ENCODE data around the gene ADAMTS2.

DNA sequence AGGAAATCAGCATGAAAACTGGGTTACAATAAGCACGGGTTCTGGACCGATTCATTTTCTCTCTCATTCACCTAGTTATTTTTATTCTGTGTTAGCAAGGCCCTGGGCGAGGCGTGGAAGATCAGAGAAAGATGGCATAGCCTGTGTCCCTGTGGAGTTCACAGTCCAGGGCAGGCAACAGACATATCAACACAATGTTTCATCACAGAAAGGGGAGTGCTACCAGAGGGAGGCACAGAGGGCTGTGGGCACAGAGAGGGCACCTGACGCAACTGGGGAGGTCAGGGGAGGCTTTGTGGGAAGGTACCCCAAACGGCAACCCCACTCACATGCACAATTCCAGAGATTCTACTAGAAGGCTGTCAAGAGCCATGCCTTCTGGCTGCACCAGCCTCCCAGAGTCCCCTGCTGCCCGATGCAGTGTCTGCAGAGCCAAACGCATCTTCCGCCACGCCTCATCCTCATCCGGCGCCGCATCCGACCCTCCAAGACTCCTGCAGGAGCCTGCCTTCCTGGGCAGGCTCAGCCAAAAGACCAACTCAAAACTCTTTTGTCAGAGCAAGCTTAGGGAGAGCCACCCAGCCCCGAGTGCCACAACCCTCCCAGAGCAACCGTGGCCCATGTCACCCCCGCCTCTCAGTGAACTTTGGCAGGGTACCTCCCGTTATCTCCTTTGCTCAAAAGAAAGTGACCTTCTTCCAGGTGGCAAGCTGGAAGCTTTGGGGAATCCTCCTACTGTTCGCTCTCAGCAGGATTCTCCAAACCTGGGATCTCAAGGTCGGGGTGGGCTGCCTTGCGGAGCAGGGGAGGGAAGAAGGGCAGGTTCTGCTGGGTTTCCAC is 1.3 kb downstream of the FAM193B start:
- RRBS: no CpG with 5 or more reads among the region's 21 CpGs

DNA sequence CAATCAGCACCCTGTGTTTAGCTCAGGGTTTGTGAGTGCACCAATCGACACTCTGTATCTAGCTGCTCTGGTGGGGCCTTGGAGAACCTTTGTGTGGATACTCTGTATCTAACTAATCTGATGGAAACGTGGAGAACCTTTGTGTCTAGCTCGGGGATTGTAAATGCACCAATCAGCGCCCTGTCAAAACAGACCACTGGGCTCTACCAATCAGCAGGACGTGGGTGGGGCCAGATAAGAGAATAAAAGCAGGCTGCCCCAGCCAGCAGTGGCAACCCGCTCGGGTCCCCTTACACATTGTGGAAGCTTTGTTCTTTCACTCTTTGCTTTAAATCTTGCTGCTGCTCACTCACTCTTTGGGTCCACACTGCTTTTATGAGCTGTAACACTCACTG is 89.1 kb downstream of the B4GALT7 start:
- RRBS: no CpG with 5 or more reads among the region's 7 CpGs

GRCh38 chr5:177875436-177875866 is 120.6 kb downstream of the PROP1 start:
- RRBS: no CpG with 5 or more reads among the region's 45 CpGs

DNA sequence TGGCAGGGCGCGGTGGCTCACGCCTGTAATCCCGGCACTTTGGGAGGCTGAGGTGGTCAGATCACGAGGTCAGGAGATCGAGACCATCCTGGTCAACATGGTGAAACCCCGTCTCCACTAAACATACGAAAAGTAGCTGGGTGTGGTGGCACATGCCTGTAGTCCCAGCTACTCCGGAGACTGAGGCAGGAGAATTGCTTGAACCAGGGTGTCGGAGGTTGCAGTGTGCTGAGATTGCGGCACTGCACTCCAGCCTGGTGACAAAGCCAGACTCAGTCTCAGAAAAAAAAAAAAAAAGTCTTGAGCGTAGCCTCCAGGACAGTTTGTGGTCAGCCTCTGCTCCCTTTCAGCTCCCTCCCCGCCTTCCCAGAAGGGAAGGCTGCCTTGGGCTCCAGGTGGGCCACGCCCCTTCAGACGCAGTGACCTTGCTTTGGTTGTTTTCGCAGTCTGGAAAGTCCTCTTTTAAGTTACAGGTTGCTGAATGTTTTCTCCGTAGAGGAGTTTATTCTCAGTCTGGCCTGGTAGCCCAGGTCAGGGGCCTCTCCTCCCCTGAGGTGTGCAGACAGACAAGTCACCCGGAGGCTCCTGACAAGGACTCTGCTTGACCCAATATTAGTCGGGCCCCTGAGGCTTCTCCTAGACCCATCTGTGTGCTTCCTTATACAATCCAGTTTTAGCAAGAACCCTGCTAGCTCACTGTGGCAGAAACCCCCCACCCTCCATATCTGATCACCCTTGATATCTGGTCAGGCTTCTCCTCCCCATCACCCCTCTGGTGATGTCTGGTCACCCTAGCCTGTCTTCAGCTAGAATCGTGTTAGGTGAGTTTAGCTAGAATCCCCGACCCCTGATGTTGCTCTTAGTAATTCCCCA is 31.7 kb upstream of the N4BP3 start:
- RRBS: no CpG with 5 or more reads among the region's 21 CpGs

GRCh38 chr5:178120853-178121408 is 7.6 kb downstream of the N4BP3 start:
- RRBS: 24% methylated on average over 4 of the region's 23 CpGs

- RRBS: 58% methylated on average over 7 of the region's 33 CpGs
These were observed 8.3 kb downstream of the N4BP3 start for GRCh38 chr5:178121469-178122112.

GRCh38 chr5:178126236-178127174 is 4.3 kb upstream of the RMND5B start:
- RRBS: no CpG with 5 or more reads among the region's 18 CpGs

DNA sequence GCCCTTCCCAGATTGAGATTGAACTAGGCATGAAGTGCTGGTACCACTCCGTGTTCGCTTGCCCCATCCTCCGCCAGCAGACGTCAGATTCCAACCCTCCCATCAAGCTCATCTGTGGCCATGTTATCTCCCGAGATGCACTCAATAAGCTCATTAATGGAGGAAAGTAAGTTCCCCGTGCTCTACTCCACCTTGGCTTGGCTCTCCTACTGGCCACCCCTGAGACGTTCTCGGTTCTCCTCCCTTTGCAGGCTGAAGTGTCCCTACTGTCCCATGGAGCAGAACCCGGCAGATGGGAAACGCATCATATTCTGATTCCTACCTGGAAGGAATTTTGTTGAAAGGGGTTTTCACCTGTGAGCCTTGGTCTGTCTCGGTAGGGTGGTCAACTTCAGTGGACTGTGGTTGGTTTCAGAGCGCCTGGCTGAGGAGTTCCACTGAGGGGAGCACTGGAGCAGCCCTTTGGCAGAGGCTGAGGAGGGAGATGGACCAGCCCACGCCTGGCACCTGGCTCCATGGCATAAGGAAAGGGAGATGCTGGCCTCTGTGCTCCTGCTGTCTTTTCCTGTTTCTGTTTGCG is 5.9 kb downstream of the NHP2 start:
- RRBS: no CpG with 5 or more reads among the region's 14 CpGs

DNA sequence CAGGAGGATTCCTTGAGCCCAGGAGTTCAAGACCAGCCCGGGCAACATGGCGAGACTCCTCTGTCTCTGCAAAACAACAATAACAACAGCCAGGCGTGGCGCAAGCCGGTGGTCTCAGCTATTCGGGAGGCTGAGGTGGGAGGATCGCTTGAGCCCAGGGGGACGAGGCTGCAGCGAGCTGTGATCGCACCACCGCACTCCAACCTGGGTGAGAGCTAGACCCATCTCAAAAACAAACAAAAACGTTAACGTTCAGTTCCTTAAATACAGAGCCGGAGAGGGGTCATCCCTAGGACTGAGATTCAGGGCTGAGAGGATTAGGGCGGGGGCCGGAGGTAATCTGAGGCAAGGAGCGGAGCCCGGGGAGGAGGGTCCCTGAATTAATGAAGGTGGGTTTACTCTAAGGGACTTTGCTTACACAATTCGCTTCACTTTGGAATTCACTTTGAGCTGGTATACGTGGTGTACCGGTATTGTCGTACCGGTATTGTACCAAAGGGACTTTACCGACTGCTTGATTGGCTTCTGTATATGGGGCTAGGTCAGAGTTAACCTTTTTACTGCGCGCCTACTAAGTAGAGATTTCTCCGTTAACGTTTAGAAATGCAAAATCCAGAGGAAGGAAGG is 715 bp downstream of the NHP2 start:
- RRBS: 38% methylated on average over 11 of the region's 28 CpGs

DNA sequence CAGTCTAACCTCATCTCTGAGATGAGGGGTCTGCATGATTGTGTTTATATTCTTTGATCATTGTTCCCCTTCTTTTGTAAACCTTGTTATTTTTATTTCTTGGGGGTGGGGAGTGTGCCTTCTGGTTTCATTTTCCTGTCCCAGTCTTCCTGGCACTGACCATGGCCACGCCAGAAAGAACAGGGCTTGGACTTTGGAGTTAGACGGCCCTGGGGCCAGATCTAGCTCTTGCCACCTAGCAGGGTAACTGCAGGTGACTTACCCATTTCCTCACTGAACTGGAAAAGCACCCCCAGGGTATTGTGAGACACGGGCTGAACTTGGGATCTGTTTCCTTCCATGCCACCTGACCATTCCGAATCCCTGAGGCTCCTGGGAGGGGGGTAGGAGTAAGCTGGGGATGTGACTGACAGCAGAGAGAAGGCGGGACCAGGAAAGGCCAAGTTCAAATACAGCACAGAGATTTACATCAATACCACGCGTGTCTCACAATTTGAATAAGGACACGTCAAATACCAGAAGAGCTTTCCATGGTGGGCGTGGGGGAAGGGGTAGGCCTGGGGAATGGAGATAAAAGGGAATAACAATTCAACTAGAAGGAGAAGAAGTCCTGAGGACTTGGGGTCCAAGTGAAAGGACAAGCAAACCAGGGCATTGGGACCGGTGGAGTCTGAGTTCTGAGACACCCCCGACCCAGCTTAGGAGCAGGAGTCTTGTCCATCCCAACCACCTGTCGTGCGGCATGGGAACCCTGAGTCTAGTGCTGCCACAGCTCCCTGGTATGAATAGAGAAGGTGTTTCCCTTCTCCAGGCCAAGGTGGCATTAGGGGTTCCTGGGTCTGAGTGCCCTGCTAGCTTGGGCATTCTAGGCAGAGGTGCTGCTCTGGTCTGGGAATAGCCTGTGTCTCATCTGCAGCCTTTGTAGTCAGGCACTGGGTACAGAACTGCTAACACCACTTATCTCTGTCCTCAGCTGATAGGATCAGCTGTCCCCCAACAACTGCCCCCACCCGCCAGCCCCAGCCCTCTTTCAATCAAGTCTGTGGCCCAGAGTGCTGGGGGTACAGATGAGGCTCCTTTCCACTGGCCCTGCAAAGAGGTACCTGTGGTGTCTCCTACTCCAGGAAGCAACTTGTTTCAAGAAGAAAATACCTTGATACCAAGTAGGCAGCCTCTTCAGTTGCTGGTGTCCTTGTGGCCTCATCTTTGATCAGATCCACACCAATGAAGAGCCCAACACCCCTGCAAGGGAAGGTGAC is 9.7 kb downstream of the HNRNPAB start:
- RRBS: no CpG with 5 or more reads among the region's 14 CpGs

- RRBS: no CpG with 5 or more reads among the region's 1 CpG
These were observed 11.9 kb downstream of the PHYKPL start for GRCh38 chr5:178220617-178221245.

DNA sequence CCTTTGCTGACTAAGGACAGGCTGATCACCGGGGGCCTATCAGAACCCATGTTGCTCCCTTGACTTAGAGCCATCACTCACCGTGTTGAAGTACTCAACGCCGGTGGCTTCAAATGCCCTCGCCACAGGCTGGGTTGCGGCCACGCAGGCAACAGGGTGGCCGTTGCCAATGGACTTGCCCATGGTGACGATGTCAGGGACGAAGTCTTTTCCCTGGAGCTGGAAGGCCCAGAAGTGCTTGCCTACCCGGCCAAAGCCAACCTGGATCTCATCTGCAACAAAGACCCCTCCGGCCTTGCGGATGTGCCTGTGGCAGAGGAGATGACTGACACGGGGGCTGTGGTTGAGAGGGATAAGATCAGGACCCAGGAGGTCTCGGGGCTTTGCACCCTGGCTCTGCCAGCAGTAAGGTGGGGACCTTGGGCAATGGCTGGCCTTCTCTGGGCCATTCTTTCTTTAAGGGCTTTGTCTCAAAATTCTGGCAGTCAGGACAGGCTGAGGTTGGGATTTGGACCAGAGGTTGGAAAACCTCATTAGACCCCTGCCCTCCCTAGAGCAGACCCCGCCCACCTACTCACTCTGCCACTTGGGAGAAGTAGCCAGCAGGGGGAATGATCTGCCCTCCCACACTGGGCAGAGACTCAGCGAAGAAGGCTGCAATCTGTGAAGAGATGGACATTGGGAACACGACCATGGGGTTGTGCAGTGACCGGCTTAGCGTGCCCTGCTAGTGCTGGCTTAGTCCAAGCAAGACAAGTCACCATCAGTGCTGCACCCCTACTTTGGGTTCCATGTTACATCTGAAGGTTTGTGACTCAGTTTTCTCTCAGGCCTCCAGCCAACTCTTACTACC is 10.1 kb downstream of the PHYKPL start:
- RRBS: 99% methylated on average over 4 of the region's 20 CpGs

DNA sequence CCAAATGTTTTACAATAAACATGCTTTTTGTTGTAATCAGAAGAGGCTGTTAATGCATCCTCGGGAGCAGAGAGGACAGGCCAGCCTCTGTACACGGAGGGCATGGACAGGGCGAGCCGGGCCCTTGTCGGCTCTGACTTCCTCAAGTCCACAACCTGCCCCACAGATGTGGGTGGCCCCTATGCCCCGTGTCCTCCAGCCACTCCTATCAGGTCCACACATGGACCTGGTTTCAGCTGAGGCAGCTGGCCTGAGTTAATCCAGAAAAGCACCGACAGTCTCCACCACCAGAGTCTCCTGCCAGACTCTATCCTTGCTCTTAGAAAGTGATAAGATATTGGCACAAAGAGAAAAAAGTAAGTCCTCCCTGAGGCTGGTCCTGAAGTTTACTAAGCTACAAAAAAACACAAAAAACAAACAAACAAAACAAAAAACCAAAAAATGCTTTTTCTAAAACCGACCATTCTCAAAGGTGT is 52.4 kb upstream of the PHYKPL start:
- RRBS: no CpG with 5 or more reads among the region's 8 CpGs

DNA sequence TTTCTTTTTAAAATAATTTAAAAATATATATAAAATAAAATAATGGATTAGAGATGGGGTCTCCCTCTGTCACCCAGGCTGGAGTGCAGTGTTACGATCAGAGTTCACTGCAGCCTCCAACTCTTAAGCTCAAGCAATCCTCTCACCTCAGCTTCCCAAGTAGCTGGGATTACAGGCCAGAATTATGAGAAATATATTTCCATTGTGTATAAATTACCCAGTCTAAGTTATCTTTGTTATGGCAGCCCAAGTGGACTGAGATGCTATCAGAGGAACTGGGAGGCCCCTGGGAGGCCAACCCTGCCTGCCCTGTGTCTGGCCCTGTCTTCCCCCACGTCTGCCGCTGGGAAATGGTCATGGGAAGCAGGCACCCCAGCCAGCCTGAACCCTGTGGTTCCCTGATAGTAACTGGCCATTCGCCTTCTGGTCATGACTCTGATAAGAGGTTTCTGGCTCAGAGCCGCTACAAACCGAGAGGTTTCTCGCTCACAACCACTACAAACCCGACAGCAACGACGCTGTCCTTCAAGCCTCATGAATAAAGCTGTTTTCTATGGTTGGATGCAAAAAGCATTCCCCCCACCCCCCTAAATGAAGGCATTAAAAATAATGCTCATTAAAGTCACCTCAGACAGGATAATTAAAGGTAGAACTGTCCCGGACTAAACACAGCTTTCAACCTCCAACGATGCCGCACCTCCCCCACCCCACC is 141.1 kb downstream of the COL23A1 start:
- RRBS: no CpG with 5 or more reads among the region's 13 CpGs

DNA sequence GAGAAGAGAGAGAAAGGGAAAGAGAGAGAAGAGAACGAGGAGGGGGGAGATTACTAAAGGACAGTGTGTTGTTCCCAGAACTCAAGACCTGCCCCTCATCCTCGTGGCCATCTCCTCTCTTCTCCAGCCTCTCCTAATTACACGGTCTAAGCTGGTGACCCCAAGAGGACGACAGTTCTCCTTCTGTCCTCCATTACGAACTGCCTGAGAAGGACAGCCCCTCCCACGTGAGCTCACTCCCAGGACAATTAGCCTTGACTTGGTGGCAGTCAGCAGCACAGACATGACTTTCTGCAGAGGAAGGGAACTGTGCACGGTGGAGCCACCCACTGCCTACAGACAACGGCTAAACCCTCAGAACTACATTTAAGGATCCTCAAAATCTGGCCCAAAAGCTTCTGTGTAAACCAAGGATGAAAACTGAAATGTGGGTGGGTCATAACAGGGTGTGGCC is 99.0 kb downstream of the COL23A1 start:
- RRBS: no CpG with 5 or more reads among the region's 8 CpGs

- RRBS: 98% methylated on average over 4 of the region's 20 CpGs
These were observed 27.3 kb upstream of the ZNF354B start for GRCh38 chr5:178832387-178832953.

DNA sequence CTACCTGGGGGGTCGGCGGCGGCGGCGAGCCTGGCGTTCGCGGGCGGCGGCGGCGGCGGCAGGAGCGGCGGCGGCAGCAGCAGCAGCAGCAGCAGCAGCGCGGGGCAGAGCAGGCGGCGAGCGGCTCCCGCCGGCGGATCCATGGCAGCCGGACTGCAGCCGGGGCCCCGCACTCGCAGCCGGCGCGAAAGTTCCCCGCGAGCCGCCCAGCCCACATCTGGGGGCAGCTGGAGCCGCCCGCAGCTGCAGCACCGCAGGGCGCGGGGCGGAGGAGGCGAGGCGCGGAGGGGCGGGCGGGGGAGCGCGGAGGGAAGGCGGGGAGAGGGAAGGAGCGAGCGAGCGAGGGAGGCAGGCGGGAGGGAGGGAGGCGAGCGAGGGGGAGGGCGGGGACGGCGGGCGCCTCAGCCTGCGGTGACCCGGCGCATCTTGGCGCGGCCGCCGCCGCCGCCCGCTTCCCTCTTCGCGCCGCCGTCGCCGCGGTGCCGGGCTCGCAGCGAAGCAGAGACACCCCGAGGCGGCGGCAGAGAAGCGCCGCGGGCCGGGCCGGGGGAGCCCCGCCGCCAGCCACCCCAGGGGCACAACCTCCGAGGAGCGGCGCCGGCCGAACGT is at the start of gene ADAMTS2:
Gene ADAMTS2, minus strand, starts transcription at position 276 of the 609 bp plus-strand sequence.
- RRBS: 2% methylated on average over 33 of the region's 94 CpGs

GRCh38 chr5:179553723-179554364 is 3.5 kb downstream of the RUFY1 start:
- RRBS: no CpG with 5 or more reads among the region's 10 CpGs

DNA sequence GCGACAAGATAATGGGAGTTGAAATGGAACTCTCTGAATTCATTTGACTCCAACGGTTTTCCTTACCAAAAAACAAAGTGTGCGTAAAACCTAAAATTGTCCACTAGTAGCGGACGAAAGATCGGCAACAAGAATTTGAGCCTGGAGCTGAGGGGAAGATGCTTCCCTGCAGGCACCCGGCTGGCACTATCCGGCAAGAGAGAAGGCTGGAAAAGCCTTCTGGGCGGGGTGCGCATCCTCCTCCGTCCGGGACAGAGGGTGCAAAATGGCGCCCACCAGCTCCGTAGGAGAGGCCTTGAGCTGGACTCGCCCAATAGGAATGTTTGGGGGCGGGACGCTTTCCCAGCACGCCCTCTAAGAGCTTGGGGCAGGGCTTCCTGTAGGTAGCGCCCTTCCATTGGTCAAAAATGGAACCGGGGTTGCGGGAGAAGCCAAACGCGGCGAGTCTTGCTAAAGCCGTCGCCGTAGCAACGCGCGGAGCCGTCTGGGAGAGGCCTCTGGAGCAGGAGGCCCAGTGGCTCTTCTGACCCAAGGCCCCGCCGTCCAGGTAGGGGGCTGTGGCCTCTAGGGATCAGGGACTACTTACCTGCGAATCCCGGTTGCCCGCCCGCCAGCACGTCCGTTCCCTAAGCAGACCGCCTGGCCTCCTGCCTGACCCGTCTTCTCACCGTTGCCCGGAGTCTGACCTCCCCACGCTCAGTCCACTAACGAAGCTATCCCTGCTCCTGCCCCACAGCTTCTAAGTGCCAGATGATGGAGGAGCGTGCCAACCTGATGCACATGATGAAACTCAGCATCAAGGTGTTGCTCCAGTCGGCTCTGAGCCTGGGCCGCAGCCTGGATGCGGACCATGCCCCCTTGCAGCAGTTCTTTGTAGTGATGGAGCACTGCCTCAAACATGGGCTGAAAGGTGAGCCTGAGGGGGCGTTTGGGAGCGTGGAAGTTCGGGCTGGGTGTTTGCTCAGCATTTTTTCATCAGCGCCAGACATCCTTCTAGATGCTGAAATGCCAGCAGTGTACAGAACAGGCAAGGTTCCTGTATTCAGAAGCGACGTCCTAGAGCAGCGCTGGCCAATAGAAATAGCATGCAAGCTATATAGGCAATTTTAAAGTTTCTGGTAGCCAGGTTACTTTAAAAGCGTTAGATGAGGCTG is 9.3 kb downstream of the RUFY1 start:
- RRBS: 3% methylated on average over 13 of the region's 57 CpGs

GRCh38 chr5:179607691-179608665 is 15.5 kb downstream of the HNRNPH1 start:
- RRBS: 8% methylated on average over 1 of the region's 13 CpGs